Measurements from ENCODE around the genes RHOBTB3 and GLRX.

DNA sequence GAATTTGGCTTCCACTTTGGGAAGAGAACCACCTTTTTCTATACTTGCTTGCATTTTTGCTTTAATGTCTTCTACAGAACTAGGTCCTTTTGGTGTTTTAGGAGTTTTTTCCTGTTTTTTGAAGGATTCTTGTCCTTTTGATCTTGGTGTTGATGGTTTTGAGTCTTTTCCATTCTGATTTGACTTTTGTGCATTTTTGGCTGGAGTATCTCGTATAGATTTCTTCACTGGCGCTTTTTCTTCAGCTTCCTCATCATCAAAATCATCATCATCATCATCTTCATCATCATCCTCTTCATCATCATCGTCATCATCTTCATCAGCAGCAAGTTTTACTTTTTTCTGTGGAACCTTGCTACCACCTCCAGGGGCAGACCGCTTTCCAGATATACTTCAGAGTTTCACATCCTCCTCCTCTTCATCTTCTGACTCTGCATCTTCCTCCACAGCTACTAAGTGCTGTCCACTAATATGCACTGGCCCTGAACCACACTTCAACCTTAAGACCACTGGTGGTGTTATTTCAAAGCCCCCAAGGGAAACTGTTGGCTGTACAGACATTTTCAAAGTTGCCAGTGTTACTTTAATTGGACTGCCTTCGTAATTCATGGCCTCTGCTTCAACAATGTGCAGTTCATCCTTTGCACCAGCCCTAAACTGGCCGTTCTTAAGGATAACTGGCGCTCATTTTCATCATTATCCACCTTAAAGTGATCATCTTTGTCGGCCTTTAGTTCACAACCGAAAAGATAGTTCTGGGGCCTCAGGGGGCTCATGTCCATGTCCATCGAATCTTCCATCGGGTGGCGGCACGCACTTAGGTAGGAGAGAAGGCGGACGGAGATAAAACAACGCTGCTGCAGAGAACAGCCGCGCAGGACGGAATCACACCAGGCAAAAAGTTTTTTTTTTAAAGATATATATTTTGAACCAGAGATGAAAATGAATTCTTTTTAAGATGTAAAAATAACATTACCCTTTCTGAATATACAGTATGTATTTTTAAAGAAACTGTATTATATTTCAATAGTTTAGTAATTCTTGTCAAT, 58.2 kb downstream of the POU5F2 start:
- PRO-cap, 7 experiments = no peak in any of the 7 experiments

GRCh38 chr5:93754293-93754694, 12.9 kb upstream of the POU5F2 start:
- PRO-cap, 7 experiments = no peak in any of the 7 experiments

DNA sequence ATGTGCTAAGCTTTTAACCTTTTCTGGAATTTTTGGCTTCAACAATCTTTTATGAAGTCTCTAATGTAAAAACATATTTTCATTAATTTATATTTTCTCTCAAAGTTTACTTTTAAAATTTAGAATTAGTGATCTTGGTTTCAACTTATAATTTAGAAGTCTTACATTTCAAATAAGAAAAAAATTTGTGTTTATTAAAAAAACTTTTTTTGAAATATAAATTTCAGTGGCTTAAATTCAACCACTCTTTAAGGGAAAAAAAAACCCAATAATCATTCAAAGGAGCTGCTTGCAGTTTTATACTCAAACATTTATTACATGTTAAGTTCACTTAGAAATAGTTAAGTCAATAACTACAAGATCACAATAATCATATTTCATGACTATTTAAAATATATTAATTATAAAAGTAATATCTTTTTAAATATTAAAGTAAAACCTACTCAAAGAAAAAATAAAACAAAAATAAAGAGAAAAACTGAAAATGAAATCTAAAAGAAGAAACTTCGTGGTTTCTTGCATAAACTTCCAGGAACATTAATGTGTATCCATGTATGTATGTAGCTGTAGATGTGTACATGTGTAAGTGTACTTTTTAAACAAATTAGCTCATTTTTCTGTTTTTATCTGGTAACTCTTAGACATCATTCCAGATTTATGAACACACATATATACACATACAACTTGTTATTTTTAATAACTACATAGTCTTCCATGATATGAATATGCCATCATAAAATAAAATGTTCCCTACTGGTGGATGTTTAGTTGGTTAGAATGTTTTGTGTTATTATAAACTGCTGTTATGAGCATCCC, 169.0 kb downstream of the FAM172A start:
- PRO-cap, 7 experiments = peak in 1 of 7 experiments; most common minus-strand start position 572 of the sequence (in 1)

GRCh38 chr5:94123001-94123485, 11.6 kb upstream of the FAM172A start:
- PRO-cap, 7 experiments = no peak in any of the 7 experiments

- PRO-cap, 7 experiments = no peak in any of the 7 experiments
Observed at GRCh38 chr5:94520333-94520945, 98.0 kb downstream of the KIAA0825 start.

GRCh38 chr5:95076808-95077311, 208.0 kb downstream of the MCTP1 start:
- PRO-cap, 7 experiments = no peak in any of the 7 experiments

DNA sequence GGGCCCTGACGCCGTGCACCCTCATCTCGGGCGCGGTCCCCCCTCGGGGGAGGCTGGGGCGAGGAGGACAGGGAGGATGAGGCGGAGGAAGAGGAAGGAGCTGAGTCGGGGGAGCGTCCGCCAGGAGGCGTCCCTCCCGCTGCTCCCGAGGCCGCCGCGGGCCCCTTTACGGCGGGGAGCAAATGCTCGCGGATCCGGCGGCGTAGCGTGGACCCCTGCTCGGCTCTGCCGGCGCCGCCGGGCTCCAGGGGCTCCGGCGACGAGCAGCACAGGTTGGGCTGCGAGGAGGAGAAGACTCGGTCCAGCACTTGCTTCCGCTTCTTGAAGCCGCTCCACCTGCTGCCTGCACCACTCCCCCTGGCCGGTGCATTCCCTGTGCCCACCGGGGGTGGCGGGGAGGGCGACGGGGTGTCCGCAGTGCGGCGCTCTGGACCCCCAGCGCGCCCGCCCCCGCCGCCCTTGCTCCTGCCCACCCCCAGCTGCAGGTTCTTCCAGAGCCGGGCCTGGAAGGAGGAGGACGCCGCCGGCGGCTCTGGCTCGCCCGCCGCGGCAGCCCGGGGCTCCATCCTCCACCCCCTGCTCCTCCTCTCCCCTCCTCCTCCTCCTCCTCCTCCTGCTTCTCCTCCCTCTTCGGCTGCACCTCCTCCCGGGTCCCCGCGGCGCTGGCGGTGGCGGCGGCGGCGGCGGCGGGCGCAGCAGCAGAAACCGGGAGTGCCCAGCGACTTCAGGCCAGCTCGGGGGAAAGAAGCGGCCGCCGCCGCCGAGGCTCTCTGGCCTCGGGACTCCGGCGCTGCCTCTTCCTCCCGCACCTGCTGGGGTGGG, 673 bp downstream of the MCTP1 start:
- PRO-cap, 7 experiments = no peak in any of the 7 experiments

- PRO-cap, 7 experiments = no peak in any of the 7 experiments
Observed at GRCh38 chr5:95543128-95543815, 11.5 kb downstream of the SKIC3 start.

- PRO-cap, 7 experiments = peak in 6 of 7 experiments; most common plus-strand start chr5:95731310 (in 3); most common minus-strand start chr5:95731288 (in 3)
Observed at GRCh38 chr5:95730602-95731402, at the start of gene RHOBTB3. Gene RHOBTB3, plus strand, starts transcription at chr5:95731336.

DNA sequence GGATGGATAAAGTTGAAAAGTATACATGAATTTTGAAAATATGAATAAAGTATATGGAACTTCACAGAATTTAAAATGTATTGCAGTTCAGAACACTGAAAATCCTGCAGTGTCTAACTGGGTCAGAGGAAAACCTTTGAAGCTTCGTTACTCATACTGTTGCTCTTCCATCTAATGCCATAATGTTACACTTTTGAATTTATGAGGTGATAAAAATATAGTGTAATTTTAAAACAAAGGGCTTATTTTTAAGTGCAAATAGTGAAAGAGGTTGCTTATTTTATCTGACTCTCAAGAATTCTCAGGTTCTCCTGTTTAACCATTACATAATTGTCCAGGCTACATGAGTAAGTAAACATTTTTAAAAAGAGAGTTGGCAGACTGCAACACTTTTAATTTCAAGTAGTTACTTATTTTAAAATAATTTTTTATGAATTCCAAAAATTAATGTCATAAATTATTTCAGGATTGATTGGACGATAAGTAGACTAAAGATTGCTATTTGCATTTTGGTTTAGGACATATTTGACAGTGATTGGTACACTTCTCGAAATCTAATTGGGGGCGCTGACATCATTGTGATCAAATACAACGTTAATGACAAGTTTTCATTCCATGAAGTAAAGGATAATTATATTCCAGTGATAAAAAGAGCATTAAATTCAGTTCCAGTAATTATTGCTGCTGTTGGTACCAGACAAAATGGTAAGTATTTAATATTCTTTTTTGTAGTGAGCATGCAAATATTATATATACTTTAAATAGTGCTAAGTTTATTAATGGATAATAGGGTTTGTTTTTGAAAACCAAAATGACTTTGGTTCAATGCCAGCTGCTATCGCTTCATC, 5.5 kb downstream of the RHOBTB3 start:
- PRO-cap, 7 experiments = no peak in any of the 7 experiments

- PRO-cap, 7 experiments = no peak in any of the 7 experiments
Observed at GRCh38 chr5:95759458-95760039, 28.4 kb downstream of the RHOBTB3 start.

DNA sequence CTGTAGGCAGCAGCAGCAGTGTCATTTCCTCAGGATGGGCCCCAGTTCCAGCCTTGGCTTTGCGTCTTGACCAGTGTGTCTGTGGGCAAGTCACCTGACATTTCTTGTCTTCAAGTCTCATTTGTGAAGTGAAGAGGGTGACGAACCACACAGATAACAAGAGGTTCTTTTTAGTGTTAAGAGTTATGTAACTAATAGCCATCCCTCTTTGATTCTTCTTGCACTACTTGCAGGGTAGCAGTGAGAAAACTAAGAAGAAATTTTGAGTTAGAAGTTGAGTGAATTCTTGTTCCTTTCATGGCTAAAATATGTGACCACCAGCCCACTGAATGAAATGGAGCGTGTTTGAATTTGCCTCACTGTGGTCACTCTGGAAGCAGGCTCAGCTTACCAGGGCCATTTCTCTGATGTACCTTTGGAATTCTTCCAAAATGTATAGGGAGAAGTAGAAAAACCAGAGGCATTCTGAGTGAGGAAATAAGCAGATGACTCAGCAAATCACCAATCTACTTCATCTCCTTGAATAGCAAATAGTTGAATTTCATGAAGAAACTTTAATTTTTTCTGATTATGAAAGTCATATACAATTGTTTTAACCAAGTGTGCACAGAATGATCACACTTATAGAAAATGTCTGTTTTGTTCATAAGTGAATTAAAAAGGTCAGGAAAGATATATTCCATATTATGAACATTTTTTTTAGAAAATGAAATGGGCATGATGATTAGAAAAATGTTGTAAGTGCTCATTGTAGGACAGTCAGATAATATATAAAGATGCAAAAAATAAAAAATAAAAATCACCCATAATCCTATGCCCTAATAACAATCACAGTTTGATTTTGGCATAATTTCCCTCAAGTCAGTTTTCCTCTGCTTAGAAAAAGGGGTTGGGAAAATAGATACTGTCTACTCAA, 42.6 kb downstream of the RHOBTB3 start:
- PRO-cap, 7 experiments = no peak in any of the 7 experiments

DNA sequence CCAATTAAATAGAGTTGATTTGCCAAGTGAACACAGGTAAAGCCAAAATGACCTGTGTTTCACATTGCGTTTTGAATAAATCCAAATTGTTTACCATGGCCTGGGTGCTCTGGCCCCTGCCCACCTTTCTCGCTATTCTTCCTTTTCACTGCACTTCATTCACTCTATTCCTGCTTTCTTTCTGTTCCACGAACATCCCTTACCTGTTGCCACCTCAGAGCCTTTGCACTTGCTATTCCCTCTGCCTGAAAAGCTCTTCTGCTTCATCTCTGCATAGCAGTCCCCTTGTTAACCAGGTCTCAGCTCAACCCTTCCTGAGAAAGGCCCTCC, 6.8 kb downstream of the GLRX start:
- PRO-cap, 7 experiments = no peak in any of the 7 experiments

DNA sequence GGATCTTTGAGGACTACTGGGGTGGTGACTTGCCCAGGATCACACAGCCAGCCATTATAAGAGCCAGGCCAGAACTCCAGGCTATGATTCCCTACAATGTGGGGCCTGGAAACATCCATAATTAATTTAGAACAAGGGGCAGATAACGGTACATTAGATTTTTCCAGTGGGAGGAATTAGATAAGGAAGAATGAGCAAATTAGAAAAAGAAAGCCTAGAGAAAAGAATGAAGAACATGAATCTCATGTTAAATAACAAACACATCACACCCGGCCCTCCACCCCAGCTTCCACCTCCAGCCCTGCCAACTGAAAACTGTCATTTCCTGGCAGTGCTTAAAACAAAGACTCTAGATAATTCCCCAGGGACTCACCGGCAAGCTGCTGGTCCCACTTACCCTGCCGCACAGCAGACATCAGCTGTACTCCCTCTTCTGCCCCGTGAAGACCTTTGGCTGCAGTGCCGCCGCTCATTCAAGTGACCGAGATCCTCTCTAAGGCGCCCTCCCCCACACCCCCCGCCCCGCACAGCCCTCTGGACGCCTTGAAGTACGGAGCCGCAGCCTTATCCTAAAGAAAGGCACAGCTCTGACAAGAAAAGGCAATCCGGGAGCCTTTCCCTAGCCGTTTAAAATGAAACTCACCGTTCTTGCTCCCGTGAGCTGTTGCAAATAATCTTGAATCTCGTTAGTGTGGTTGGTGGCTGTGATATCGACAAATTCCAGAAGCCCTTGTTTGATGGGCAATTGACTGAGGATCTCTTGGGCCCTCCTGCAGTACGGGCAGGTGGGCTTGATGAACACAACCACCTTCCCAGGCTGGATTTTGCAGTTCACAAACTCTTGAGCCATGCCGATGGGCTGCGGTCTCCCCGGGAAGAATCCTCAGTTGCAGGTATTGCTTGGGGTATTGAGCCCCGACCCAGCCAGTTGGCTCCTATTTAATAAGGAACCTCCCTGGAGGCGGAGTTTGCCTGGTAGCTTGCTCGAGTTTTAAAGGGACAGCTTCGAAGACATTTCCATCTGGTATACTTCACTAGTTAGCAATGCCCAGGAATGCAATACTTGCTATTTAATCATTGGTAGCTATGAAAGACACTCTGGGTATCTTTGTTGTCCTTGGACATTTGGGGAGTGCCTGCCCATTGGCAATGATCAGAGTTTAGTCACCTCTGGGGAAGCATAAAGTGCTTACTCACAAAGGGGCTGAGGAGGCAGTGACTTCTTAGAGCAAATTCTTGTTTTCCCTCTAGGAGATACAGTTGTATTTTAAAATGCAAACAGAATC, at the start of gene GLRX:
Gene GLRX (minus strand): TSS at position 914 of the 1,286 bp plus-strand sequence.
- PRO-cap, 7 experiments = peak in 7 of 7 experiments; most common minus-strand start position 881 of the sequence (in 7)

DNA sequence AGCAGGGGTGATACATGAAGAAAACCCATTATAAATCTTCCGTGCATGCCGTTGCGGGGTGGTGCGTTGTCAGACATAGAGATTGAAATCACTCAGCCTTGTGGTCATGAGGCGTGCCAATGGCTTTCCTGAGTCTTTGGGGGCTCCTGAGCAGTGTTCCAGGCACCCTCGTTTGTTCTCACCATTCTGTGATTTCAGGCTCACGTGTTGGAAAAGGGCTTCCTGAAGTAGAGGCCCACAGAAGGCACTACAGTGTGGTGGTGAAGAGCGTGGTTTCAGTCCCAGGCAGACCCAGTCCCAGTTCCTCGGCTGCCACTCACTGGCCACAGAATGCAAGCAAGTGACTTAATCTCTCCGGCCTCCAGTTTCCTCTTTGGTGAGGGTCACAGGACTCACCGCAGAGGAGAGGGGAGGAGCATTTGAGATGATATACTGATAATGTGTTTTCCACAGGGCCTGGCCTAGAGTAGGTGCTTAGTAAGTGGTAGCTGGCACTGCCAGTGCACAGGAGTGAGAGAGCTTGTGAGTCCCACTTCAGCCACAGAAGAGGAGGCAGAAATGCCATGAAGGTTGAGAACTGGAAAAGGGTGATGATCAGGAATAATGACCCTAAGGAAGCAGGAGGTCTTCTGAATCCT, 20.6 kb upstream of the GLRX start:
- PRO-cap, 7 experiments = no peak in any of the 7 experiments

DNA sequence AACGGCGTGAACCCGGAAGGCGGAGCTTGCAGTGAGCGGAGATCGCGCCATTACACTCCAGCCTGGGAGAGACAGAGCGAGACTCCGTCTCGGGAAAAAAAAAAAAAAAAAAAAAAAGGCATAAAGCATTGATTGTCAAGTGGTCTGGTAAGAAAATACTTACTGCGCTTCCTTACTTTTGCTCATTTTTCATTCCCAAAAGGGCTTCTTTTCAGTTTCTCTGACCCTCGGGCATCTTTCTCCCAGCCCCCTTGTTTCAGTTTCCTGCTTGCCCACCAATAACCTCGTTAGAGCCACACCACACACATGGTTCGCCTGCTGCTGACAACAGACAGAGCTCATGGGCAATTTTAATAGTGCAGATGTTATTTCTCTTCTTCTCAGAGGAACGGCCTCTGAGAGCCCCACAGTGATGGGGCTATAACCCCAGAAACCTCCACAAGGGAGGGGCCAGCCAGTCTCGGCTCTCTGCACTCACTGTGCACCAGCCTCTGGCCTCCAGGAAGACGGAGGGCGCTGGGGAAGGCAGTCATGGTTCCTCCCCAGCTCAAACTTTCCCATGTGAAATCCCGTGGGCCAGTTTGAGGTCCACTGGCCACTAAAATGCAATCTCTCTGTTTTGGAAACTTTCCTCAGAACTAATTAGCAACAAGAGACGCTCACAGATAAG, 55.6 kb upstream of the GLRX start:
- PRO-cap, 7 experiments = no peak in any of the 7 experiments

DNA sequence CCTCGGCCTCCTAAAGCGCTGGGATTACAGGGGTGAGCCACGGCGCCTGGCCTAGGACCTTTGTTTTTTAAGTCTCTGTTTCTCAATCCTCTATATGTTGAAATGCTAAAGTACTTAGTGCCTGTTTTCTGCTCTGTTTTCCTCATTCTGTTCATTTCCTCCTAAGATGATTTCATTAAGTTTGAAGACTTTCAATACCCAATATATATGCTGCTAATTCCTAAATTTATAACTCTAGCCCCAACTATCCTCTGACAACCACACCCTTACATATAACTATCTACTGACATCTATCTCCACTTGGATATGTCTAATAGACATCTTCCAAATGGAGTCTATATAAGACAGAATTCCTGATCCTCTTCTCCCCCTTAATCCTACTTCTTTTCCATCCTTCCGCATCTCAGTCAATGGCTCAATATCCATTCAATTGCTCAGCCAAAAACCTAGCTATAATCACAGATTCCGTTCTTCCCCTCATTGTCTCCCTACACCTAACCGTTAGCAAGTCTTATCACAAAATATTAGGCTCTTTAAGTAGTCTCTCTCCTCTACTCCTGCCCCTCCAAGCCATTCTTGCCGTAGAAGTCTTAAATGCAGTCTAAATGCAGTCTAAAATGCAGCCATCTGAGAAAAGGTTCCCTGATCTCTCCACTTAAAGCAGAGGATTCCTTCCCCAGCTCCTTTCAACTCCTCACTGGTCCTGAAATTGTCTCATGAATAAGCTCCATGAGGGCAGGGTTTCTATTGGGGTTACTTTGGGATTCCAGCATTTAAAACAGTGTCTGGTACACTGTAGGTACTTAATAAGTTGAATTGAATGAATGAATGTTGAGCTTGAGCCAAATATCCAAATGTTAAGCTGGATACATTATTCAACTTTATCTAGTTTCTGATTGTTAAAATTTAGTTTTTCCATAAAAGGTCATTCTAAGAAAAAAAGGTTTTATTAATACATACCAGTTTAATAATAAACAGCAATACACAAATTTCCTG, 57.9 kb downstream of the ELL2 start:
- PRO-cap, 7 experiments = no peak in any of the 7 experiments

DNA sequence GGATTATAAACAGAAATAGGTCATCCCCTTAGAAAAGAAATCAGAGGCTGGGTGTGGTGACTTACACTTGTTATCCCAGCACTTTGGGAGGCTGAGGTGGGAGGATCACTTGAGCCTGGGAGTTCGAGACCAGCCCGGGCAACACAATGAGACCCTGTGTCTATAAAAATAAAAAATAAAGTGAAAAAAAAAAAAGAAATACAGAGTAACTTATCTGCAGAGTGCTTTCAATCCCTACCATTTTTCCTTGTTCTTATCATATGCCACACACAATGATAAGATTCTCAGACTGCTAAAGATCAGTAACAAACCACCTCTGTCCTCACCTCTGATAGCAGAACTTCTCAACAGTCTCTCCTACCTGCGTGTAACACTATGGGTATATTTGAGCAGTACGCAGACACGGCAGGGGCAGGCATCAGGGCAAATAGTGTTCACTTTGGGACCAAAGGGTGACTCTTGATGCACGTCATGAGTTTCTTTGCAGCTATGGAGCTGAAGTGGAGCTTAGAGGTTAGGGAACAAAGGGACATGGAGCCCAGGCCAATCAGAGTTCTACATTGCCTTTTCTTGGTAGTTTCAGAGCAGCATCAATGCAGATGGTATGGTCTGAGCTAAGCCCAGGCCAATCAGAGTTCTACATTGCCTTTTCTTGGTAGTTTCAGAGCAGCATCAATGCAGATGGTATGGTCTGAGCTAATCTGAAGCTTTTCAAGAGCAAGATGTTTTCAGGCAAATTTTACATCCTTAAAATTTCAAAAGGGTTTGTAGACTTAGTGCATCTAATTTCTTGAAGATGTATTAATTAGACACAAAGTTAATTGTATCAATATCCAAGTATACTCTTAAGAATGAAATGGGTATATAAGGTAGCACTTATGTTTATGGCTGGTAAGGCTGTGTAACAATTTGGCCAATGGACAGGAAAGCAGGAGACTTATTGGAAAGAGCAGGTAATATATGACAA, 38.3 kb downstream of the ELL2 start:
- PRO-cap, 7 experiments = no peak in any of the 7 experiments

DNA sequence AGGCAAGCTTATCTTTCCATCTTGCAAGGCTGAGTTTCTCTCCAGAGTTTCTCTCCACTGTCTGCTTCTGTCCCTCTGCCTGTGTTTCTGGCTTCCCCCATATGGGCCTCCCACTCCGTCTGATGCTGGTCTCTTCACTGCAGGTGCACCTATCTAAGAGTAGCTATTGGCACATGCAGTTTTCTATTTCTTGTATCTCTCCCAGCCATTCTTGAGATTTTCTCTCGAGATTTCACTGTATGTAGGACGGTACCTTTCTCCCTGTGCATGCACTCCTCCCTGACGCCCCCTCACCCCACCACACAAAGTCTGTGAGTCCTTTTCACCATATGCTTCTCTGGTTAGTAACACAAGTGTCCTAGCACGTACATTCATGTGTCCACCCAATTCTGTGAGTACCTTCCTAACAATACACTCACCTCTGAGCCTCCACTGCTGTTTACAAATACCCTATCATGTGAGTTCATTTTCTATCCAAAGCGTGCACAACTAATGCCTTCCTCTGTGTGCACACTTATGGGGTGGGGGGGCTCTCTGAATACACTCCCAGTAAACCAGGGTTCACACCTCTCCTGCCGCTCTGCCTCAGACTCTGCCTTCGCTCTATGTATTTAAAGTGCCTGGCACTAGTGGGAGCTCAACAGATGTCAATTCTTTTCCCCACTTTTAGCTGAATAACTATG, 2.0 kb downstream of the ELL2 start:
- PRO-cap, 7 experiments = no peak in any of the 7 experiments

GRCh38 chr5:95988067-95988512, 26.4 kb upstream of the ELL2 start:
- PRO-cap, 7 experiments = no peak in any of the 7 experiments